Cardiac fibroblast (primary cell): ENCODE measurements around a stretch of chr13.

DNA sequence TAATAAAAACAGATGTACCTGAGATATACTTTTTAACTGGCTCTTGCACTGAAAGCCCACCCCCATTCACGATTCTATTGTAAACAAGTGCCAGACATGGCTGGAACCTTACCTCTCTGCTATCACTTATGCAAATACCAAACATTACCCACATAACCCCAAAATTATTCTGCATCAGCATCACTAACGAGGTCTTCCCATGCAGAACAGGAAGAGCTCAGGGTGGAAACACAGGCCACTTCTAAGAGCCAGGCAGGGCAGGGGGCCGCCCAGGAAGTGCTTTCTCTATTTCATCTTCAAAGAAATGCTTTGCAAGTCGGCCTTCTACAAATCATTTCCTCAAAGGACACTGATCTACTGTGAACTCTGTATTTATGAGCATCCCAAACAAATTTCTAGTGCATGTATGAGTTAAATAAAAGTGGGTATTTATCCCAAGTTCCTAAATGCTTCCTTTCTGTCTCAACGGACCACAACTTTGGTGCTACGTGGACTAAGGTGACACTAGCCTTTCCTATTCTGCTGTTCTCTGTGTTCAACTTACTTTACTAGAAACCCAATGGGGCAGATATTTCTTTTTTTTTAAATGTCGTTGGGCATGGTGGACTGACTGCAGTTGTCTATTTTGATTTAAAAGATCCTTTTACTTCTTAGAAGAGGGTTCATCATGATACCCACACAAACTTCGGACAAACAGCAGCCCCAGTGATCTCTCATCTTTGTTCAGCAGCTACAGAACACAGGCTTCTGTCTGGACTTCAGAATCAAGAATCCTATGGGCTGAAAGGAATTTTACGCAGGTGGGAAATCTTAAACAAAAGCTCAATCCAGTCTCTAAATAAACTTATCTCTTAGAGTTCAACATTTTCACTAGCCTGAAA, 7.1 kb downstream of the IRS2 start:
- RRBS: no CpG with 5 or more reads among the region's 9 CpGs

DNA sequence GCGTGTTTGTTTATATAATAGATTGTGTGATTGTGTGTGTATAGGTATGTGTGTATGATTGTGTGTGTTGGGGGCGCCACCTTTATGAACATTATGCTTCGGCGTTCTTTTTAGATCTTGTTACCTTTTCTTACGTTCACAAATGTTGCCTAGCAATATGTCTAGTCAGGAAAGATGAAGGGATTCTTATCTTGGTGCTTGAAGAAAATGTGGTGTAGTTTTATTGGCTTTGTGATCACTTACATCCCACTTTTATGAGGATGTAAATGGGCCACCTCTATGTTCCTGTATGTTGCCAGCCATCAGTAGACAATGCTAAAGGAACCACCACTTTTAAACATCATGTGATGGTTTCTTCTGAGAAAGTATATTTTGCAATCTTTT, 2.1 kb upstream of the IRS2 start:
- RRBS: no CpG with 5 or more reads among the region's 5 CpGs

- RRBS: 21% methylated on average over 5 of the region's 45 CpGs
Observed at GRCh38 chr13:109869382-109870459, 83.3 kb upstream of the IRS2 start.

DNA sequence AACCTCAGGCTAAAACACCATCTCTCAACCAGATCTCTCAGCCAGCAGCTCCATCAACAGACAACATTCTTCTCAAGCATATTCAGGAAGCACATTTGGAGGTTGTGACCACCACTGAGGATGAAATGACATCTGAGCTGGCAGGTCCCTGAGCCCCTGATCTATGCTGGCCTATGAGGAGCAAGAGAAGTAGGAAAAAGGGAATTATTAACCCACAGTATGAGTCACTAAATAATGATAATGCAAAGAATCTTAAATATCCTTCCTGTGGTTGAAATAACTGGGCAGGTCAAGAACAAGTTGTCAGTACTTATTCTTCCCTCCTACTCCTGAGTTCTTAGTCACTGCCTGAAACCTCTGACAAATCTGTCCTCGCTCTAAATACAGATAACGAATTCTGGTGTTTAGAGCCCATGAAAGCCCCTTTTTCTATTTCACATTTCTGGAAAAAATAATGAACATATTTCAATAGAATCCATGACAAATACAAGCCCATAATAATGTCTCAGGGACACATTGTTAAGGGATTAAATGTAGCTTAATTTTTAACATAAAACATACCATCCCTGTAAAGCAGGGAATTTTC, 225.8 kb upstream of the IRS2 start:
- RRBS: no CpG with 5 or more reads among the region's 2 CpGs

DNA sequence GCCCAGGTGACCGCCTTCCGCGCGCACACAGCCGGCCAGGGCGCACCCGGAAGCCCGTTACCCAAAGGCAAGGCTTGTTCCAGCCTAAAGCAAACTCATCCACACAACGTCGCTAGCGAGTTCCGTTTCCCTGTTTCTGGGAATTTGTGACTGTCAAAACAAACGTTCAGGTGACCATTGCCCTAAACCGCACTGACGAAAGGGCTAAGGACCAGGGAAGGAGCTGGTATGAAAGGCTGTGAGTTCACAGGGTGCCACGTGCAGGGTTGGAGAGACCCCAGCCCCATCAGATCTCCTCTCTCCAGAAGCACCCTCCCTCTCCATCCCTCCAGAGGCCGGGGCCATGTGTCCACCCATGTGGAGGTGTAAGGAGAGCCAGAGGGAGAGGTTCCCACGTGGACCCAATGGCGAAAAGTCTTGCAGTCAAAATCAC, 168.4 kb downstream of the COL4A1 start:
- RRBS: no CpG with 5 or more reads among the region's 19 CpGs

- RRBS: no CpG with 5 or more reads among the region's 2 CpGs
Observed at GRCh38 chr13:110238713-110239171, 68.2 kb downstream of the COL4A1 start.

- RRBS: no CpG with 5 or more reads among the region's 17 CpGs
Observed at GRCh38 chr13:110250133-110251198, 56.5 kb downstream of the COL4A1 start.

- RRBS: no CpG with 5 or more reads among the region's 11 CpGs
Observed at GRCh38 chr13:110256387-110256890, 50.5 kb downstream of the COL4A1 start.

- RRBS: 90% methylated on average over 6 of the region's 11 CpGs
Observed at GRCh38 chr13:110258706-110259248, 48.2 kb downstream of the COL4A1 start.

DNA sequence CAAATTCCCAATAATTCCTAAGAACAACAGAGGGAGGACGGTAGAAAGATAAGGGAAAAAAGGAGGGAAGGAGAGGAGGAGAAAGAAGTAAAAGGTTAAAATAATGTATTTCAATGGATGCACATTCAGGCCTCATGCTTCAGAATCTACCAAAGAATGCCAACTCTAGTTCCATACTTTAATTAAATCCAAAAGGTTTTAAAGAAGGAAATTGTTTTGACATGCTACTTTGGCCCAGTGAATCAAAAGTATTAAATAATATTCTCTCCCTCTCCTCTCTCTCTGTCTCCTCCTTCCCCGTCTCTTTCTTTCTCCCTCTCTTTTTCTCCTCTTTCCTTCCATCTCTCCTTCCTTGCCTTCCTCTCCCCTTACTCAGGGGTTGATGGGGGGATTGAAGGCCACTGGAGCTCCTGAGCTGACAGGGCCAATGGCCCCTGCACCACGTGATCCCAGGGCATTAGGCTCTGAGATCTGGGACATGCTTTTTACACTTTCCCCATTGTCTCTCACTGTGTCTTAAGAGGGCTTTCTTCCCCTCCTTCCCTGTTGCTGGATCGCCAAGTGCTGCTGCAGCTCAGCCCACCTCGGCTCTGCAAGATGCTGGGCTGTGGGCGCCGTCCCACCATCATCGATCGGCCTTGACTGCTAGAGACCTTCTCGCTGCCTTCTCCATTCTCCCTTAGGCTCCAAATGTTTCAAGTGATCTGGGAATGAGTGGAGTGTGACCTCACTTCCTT, 42.4 kb downstream of the COL4A1 start:
- RRBS: no CpG with 5 or more reads among the region's 10 CpGs

DNA sequence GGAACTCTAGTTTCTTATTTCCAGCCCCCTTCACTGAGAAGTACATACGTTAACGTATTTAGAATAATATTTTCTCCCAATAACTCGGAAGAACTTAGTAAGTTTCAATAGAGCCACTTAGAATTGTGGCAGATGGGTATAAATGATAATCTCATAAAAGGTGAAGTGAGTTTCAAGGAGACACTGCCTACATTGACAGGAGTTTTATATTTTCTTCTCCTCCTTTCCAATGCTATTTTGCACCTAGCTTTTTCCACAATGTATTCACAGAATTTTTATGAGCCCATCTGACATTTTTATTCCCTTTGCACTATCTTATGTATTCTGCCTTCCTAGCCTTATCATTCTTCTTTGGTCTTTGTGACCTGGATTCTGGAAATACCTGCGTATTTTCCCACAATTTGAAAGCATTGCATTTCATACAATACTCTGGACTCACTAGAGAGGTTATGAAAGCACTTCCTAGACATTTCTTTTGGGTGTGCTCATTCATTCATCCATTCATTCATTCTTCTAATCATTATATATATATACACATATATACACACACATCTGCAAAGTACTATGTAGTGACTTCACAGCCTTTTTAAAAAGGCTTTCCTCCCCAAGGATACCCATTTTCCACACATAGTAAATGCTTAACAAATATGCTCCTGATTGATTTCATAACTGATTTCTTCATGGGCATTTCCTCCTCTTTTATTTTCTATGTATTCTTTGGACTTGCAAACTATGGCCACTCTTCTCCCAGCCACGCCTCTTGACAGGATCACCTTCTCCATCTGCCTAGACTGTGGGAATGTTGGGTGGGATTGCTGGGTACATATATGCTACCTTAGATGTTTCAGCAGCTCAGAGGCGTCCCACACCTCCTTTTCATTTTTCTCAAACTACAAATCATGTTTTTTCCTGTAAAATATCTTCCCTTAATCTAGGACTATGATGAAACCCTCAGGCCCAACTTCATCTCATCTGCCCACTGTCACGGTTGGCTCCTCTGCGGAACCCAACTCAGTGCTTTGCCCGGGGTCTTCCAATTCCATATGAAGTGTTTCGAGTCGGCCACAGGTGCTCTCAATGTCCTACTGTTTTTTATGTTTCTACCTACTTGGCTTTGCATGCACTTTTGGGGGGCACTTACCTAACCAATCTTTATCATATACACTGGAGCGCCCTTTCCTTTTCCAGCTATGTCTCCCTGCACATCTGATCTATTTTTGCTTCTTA, 28.5 kb downstream of the COL4A1 start:
- RRBS: no CpG with 5 or more reads among the region's 12 CpGs

DNA sequence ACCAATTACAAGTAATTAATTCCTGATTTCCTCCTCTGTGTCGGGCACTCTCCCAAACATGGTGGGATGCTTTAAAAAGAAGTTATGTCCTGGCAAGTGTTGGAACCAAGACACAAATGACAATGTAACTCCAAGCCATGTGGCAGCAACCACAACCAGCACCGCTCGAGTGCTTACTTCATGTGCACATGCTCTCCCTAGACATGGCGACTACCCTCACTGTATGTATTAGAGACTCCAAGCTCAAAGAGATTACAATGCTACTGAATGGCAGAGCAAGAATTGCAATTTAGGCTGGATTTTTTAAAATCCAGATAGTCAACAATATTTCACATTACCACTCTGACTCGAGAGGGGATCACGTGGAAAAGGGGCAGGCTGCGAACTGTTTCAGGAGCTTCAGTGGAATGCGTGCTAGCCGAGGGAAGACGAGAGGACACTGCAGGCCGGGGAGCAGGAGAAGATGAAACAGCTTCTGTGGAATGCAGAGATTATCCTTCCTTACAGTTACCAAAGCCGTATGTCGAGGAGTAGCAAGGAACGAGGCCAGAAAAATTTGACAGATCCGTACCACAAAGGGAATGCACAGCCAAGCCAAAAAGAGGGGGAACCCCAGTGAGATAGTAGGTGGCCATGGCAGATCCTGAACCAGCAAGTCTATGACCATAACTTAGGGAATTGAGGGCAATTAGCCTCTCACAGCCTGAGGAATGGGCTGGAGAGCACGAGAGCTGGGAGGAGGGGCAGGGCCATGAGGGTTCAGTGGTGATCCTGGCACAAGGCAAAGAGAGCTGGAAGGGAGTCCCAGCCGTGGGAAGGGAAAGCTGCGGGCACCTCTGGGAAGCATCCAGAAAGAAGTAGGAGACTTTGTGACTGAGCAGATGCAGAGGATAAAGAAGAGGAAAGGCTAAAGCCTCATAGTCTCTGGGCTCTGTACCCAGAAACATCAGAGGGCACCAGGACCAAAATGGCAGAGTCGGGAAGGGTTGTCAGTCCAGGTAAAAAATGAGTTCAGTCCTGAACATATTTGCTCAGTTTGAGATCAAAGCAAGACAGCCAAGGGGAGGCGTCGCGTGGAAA, 5.3 kb downstream of the COL4A1 start:
- RRBS: no CpG with 5 or more reads among the region's 22 CpGs

DNA sequence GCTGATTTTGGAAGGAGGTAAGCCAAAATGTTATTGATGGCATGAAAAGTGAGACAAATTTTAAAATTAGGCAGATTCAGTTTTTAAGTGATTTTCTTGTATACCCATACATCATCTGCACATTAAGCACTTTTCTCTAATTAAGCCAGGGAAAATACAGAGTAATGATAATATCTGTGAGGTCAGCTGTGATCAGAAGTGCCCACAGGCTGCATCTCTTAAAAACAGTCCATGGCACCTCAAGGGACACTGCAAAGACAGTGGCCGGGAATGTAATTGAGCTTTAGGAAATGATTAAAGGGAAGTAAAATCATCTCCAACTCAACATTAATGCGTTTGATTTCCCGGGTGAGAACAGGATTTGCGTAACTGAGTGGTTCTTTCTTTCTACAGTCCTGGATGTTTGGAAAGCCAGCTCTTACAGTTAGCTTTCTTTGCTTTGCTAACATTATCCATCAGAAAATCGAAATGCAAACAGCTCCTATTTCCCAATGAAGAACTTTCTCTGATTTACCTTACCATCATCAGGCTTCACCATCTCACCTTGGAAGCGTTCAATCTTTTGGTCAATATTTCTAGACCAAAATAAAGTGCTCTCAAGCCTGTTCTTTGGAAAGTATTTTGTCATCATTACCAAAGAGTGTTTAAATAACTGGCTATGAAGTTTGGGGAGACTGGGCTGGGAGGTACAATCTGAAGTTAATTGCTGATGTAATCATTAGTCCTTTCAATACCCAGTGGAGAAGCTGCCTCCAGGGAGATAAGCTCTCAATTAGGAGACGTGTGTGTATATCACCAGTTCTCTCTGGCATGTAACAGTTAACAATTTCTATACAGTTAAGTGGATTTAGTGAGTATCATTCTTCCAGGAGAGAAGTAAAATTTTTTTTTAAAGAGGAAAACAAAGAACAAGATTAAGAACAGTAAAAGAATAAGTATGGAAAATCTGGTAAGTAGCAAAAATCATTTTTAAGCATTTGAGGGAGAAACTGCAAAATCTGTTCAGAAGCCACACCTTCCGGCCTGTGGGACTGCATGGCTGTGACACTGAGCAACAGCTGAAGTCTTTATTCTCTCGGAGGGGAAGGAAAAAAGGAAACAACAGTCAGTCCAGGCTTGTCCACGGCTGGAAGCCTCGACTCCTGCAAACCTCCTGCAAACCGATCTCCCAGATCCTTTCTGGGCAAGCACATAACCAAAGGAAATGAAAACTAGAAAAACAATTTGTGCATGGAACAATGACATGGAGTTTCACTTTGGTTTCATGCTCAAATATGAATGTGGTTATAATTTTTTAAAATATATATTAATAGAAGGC, 1.5 kb downstream of the COL4A1 start:
- RRBS: 8% methylated on average over 1 of the region's 12 CpGs

DNA sequence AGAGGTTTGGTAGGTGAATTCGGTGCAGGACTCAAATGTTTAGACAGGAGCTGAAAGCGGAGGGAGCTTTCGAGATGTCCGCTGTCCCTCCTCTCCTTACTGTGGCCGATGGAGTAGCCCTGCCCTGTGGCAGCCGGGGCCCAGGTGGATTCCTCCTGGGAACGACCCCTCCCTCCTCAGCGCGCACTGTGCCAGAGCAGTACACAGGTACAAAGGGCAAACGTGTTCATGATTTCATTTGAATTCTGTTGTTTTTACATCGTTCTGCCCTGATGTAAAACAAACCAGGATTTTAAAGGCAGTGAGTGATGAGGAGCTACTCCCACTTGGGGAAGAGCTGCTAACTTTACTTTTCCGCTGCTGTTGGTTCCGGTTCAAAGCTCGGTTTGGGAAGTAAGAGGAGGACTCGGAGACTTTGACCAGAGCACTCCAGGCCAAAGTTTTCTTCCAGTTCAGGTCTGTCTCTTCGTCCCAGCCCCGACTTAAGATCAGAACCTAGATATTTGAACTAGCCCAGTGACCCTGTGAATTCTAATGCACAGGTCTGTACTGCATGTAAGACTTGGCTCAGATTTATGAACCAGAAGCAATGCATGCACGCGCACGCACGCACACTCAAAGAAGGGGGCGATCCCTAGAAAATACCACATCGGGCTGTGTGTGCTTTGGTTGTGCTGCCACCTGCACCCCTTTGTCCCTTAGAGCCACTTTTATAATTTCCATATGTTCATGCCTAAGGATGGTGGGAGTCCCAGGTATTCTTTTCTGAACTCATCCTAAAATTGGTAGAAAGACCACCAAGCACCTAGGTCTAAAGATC, 2.0 kb downstream of the COL4A2 start:
- RRBS: no CpG with 5 or more reads among the region's 23 CpGs

DNA sequence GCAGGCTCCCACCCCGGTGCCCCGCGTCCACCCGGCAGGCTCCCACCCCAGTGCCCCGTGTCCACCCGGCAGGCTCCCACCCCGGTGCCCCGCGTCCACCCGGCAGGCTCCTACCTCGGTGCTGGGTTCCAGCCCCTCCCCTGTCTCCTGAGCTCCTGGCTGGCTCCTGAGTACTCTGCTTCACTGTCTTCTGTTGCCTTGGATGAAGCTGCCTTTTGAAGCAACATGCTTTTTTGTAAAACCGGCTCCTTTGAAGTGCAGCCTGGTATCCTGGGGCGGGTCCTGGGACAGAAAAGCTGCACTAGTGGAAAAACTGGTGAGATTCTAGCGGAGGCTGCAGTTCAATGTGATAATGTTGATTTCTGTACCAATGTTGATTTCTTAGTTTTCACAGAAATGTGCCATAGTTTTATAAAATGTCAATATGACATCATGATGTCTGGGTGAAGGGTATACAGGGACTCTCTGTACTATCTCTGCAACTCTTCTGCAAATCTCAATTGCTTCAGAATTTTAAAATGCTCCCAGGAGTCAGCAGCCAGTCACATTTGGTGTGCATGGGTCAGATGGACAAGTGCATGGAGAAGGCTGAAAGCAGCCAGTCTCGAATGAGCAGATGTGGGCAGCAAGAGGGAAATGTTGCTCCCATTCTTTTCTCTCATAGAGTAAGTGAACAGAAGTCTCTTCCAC, 6.8 kb downstream of the COL4A2 start:
- RRBS: no CpG with 5 or more reads among the region's 15 CpGs

- RRBS: no CpG with 5 or more reads among the region's 12 CpGs
Observed at GRCh38 chr13:110331055-110331818, 24.2 kb downstream of the COL4A2 start.

DNA sequence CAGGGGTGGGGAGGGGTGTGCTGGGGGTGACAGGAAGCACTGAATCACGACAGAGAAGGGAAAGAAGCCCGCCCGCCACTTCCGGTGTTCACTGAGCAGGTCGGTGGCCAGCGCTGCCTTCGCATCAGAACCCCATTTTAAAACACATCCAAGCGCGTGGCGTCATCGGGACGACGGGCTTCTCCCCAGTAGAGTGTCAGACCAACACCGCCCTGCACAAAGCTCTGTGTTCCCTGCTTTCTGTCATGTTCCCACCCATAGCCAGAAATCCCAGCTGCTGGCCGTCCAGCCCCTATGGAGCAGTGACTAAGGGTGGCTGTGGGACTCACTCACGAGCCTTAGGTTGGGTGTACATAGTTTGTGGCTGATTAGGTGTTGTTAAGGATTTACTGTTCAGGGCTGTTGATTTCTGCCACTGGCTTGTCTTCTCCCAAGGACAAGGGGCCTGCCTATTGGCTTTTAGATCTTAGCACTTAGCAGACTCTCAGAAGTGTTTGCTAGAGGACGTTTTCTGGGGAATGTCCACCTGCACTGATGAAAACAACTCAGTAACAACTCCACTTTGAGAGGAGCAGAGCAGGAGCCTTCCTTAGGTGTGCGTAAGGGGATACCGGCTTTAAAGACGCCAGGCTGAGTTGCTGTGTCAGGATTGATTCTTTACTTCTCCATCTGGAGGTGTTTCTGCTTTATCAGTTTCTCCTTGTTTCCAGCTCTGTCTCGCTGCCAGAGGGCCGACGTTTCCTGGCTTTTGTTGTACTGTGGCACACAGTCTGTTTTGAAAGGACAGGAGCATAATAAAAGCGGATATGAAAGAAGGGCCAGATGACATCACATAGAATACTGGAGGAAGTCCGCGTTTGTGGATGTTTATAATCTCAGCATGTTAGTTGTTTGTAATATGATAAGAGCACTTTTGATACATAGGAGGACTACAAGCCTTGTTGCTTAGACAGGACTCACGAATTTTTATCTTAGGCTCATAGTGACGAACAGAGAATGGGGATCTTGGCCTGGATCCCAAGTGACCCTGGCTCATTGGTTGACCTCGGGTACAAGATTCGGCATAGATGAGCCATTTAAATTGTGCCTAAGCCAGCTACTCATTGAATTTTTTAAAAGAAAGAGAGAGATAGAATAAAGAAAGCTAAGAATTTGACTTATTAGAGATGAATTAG, 34.3 kb downstream of the COL4A2 start:
- RRBS: no CpG with 5 or more reads among the region's 30 CpGs

- RRBS: no CpG with 5 or more reads among the region's 7 CpGs
Observed at GRCh38 chr13:110353219-110353611, 46.1 kb downstream of the COL4A2 start.

- RRBS: no CpG with 5 or more reads among the region's 7 CpGs
Observed at GRCh38 chr13:110359934-110360492, 52.9 kb downstream of the COL4A2 start.

GRCh38 chr13:110362981-110363483, 55.9 kb downstream of the COL4A2 start:
- RRBS: no CpG with 5 or more reads among the region's 8 CpGs